B cell (primary cell): Measurements from ENCODE around the gene ILRUN.

- PRO-cap = no peak
- CAGE, long polyA plus RNA = no peak
Observed at GRCh38 chr6:33655558-33656015, 34.5 kb downstream of the ITPR3 start.

- PRO-cap = no peak
- CAGE, long polyA plus RNA = no peak
Observed at GRCh38 chr6:33684561-33685103, 26.9 kb downstream of the UQCC2 start.

DNA sequence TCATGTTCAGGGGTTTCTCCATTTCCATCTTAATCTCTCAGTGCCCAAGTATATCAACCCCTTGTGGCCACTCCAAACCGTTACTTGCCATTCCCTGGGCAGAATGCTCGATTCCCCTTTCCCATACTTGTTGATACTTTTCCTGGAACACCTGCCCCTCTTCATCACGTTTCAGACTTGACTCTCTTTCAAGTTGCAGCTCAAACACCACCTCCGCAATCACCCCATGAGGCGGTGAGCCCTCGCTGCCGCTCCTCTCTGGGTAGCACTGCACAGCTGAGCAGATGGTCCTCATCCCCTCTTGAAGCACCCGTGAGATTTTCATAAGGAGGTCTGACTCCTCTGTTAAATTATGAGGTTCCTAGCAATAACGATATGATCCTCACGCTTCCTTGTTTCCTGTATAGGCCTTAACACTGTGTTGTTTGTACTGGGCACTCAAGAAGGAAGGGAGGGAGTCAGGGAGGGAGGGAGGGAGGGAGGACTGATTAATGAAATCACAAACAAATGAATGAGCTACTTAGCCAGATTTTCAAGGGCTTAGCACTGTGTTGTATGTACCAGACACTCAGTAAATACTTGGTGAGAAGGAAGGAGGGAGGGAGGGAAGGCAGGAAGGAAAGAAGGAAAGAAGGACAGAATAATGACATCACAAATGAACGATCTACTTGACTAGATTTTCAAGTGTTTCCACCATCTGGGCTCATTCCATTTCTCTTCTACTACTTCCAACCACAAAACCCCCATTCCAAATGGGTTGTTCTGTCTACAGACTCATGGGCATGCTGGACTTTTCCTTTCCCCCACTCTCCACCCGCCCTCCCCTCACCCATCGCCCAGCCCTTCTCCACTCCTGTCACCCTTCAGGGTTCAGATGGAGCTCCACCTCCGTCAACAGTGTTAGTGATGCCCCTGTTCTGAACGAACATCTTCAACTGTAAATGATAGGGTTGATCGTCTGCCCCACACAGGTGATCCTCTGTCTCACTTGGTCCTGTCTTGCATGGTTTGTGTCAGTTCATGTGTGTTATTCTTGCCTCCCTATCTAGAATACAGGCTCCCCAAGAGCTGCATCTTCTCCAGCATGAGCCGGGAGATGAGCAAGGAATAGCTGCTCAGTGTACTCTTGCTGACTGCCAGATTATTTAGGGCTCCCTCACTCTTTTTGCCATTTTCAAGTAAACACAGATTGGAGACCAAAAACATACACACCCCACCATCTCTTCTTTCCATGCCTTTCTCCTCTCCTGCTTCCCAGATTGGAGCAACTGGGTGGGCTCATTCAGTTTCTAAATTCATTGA lies 8.3 kb upstream of the UQCC2 start:
- PRO-cap = no peak
- CAGE, long polyA plus RNA = no peak

GRCh38 chr6:33737125-33738007 lies 9.3 kb downstream of the IP6K3 start:
- PRO-cap = no peak
- CAGE, long polyA plus RNA = no peak

- PRO-cap = no peak
- CAGE, long polyA plus RNA = no peak
Observed at GRCh38 chr6:33761872-33762613, 15.3 kb upstream of the IP6K3 start.

DNA sequence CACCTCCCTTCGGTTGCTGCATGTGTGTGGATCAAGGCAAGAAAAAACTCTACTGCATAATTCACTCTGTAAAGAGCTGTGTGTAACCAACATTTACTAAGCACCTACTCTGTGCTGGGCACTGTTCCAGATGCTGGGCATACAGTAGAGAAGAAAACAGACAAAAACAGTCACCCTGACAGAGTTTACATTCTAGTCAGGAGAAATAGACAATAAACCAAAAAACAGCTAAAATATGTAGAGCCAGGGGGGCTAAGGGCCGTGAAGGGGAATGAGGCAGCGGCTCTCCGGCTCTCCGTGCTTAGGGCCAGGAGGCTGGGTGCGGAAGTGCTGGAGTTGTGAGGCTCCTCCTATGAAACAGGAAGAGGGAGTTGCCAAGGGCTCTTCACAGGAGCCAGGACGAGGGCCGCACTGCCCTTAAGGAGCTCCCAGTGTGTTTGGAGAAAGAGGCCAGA lies 20.5 kb upstream of the MLN start:
- PRO-cap = no peak
- CAGE, long polyA plus RNA = no peak

- PRO-cap = no peak
- CAGE, long polyA plus RNA = no peak
Observed at GRCh38 chr6:33843501-33844291, 39.9 kb upstream of the MLN start.

DNA sequence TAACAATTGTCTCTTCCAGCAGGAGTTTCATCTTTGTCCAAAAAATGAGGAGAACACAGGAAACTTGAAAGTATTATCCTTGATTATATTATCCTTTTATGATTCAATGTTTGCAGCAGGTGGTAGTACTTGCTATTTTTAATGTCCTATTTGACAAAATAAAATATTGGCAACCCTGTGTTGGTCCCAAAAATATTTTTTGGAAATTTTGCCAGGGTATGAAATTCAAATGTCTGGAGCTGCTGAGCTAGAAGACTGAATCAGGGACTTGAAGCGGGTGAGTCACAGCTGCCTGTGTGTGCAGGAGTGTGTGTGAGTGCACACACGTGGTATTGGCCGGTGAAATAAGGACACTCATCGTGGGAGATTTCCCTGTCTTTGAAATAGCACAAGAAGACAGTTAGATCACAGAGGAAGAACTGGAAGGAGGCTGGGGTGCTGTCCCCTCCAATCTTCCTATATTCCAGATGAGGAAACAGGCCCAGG lies 123.7 kb upstream of the MLN start:
- PRO-cap = no peak
- CAGE, long polyA plus RNA = no peak

DNA sequence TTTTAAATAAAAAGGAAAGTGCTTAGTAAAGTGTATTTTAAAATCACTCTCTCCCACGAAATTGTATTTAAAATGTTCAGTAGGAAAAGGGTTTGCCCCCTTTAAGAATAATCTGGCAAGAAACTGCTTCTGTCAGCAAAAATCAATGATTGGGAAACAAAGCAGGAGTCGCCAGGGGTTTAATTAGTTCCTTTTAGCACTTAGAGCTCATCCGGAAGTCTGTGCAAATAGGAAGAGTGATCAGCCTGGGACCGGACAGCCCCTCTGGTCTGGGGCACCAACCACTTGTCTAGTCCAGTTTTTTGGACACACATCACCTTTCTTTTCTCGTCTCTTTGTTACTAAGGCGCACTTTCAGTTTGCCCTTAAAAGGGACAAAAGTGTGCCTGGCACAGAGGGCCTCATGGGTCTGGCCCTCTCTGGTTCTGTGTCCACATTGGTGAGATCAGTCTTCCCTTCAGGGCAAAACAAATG lies 150.3 kb downstream of the GRM4 start:
- PRO-cap = no peak
- CAGE, long polyA plus RNA = no peak

DNA sequence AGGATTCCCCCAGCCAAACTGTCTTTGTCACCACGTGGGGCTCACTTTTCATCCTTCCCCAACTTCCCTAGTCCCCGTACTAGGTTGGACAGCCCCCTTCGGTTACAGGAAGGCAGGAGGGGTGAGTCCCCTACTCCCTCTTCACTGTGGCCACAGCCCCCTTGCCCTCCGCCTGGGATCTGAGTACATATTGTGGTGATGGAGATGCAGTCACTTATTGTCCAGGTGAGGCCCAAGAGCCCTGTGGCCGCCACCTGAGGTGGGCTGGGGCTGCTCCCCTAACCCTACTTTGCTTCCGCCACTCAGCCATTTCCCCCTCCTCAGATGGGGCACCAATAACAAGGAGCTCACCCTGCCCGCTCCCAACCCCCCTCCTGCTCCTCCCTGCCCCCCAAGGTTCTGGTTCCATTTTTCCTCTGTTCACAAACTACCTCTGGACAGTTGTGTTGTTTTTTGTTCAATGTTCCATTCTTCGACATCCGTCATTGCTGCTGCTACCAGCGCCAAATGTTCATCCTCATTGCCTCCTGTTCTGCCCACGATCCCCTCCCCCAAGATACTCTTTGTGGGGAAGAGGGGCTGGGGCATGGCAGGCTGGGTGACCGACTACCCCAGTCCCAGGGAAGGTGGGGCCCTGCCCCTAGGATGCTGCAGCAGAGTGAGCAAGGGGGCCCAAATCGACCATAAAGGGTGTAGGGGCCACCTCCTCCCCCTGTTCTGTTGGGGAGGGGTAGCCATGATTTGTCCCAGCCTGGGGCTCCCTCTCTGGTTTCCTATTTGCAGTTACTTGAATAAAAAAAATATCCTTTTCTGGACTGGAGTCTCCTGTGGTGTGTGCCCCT lies 3.2 kb downstream of the SMIM29 start:
- PRO-cap = no peak
- CAGE, long polyA plus RNA = no peak

DNA sequence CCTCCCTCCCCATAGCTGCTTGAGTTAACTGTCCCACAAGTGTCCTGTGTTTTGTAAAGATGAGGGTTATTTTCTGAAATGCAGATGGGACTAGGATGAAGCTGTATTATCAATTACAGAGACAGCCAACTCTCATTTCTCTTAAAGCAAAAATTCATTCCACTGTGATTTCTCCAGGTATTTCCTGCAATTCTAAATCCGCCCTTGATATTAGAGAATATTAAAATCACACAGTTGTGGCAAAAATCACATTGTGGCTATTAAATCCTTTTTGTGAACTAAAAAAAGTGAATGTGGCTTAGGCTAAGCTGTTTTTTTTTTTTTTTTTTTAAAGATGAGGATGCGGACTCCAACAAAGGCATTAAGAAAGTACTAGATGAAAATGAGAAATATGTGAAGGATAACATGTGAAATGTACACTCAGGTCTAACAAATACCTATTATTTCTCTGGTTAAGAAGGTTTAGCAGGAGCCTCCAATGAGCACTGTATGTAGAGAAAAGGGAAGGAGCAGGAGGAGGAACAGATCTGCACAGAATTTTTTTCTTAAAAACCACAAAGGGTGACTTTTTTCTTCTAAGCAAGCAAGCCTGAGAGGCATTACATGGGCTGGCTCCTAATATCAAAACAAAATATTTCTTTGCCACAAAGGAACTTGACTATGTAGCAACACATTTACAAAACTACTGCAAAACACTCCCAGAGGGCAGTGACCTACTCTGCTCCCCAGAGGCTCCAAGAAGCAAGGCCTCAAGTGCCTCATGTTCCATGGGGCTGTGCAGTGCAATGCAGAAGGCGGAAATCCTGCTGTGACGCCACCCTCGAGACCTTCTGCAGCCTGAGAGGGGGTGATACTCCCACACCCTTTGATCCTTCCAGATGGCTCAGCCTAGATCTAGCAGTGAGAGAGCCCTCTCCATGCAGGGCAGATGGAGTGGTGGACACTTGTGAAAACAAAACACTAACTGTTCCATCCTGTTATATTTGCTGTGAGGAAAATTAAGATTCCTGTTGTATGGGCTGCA lies 35.7 kb upstream of the SMIM29 start:
- PRO-cap = no peak
- CAGE, long polyA plus RNA = no peak

DNA sequence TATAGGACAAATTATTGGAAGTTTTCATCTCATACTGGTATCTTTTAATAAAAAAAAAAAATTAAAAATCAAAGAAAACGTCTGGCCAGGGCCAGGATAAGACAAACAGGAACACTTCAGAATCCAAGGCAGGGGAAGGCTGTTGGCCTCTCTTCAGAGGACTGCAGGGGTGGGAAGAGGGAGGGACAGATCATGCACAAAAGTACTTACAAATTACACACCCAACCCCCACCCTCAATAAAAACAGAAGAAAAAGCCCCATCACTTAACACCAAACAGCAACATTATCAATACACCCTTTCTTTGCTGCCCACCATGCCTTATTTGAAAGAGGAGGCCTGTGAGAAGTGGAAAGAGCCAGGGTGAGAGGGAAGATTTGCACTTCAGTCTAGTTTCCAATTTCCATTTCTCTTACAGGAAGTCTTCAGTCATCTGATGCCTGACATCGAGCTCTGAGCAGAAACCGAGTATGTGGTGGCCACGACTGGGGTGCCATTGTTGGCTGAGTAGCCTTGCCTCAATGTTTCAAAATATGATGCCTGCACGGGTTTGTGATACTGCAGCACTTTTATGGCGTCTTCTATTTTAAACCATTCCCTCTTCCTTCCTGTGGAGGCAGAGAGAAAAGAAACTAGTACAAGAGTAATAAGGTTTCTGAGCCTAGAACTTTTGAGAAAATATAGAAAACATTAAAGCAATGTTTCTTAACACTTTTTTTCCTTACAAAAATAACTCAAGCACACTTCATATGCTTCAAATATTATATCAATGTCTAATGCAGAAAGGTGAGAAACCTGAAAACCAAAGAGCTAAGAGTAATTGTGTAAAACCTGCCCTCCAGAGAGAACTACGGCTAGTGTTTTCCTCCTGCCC lies 39.8 kb upstream of the SMIM29 start:
- PRO-cap = no peak
- CAGE, long polyA plus RNA = no peak

GRCh38 chr6:34332316-34332884 lies 60.1 kb downstream of the NUDT3 start:
- PRO-cap = no peak
- CAGE, long polyA plus RNA = no peak

DNA sequence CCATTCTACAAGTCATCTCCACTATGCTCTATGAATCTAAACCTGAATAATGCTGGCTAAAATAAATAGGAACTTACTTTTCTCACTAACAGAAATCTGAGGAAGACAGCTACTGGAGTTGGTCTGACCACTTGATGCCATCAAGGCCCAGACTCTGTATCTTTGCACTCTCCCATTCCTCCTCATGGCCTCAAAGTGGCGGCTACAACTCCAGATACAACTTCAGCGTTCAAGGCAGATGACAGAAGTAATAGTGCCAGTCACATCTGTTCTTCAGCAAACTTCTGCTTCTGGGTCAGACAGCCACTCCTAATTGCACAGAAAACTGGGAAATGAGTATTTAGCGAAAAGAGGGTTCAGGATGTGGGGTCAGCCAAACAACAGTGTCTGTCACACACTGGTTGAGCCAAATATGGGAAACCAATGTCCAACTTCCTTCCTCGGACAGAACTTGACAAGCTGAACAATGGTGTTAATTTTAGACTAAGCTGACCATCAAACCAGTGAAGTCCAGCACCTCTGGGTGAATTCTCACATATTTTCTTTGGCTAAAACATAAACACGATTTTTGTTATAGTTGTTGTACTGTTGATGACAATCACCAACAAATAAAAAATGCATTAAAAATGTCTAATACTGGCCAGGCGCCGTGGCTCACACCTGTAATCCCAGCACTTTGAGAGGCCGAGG lies 22.1 kb downstream of the NUDT3 start:
- PRO-cap = no peak
- CAGE, long polyA plus RNA = no peak

DNA sequence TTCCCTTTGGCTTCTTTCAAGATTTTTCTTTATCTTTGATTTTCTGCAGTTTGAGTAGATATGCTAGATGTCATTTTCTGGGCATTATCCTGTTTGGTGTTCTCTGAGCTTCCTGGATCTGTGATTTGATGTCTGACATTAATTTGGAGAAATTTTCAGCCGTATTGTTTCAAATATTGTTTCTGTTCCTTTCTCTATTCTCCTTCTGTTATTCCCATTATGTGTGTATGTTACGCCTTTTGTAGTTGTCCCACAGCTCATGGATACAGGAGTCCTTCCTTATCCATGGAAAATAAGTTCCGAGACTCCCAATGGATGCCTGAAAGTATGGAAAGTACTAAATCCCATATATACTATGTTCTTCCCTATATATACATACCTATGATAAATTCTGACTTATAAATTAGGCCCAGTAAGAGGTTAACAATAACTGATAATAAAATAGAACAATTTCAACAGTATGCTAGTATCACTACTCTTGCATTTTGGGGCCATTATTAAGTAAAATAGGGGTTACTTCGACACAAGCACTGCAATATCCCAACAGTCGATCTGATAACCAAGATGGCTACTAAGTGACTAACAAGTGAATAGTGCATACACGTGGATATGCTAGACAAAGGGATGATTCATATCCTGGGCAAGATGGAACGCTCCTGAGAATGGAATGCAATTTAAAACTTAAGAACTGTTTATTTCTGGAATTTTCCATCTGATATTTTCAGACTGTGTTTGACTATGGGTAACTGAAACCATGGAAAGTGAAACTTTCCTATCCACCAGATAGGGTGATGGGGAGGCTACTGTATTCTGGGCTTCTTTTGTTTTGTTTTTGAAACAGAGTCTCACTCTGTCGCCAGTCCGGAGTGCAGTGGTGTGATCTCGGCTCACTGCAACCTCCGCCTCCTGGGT lies 66.7 kb downstream of the ILRUN start:
- PRO-cap = no peak
- CAGE, long polyA plus RNA = no peak

DNA sequence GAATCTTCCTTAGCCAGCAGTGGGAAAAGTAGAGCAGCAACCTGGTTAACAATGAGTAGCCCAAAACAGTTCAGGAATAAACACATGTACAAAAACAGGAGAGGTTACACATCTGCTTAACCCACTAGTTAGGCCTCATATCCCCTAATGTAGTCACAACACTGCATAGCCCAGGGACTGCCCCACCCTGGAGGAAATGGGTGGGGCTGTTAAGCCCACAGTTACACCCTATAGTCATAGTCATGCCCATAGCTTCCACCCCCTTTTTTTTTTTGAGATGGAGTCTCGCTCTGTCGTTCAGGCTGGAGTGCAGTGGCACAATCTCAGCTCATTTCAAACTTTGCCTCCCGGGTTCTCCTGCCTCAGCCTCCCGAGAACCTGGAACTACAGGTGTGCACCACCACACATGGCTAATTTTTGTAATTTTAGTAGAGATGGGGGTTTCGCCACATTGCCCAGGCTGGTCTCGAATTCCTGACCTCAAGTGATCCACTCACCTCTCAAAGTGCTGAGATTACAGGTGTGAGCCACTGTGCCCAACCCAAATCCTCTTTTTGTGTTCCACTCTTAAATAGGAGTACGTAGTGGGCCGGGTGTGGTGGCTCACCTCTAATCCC lies 24.6 kb downstream of the ILRUN start:
- PRO-cap = bidirectional peak, plus-strand start at position 275 of the sequence, minus-strand start at position 149 of the sequence
- CAGE, long polyA plus RNA = no peak

- PRO-cap = unidirectional peak, plus-strand start at chr6:34696343; unidirectional peak, minus-strand start at chr6:34696561; bidirectional peak, plus-strand start at chr6:34697023, minus-strand start at chr6:34696750
- CAGE, long polyA plus RNA = start-site peak on the plus strand at chr6:34696961-34697013, 19 and 14 reads in 2 replicates
Observed at GRCh38 chr6:34695963-34697057, at the start of gene ILRUN. Gene ILRUN (minus strand): TSS chr6:34696767.

GRCh38 chr6:34745335-34745777 lies 11.9 kb upstream of the SNRPC start:
- PRO-cap = no peak
- CAGE, long polyA plus RNA = no peak

- PRO-cap = no peak
- CAGE, long polyA plus RNA = no peak
Observed at GRCh38 chr6:34793073-34793404, 1.2 kb downstream of the BLTP3A start.

DNA sequence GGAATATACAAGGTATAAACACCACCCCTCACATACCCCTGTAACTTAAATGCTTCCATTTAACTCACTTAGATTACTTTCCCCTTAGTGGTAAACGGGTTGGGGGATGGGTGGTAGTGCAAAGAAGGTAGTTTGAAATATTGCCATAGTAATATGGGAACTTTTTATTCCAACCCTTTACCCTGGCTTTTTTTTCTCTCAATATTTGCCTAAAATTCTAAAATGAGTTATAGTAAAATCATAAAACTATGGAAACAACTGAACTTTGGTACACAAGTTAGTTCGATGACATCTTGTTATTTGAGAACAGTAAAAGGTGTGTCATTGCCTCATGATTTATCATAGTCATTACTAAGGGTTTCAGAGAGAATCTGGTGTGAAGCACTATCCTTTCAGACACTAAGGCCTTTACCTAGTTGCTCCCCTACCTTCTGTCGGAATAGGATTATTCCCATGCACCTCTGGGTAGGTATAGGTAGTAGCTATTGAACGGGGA lies 11.5 kb downstream of the TAF11 start:
- PRO-cap = no peak
- CAGE, long polyA plus RNA = no peak